Neural progenitor cell (in vitro differentiated cells): ENCODE measurements around the genes WASHC2C, MSMB, FAM25C and ARHGAP22.

DNA sequence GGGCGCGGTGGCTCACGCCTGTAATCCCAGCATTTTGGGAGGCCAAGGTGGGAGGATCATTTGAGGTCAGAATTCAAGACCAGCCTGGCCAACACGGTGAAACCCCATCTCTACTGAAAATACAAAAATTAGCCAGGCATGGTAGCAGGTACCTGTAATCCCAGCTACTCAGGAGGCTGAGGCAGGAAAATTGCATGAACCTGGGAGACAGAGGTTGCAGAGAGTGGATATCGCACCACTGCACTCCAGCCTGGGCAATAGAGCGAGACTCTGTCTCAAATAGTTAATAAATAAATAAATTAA, 72.5 kb downstream of the ALOX5 start:
- RAMPAGE, long total RNA = no peak

GRCh38 chr10:45726639-45728022, at the start of gene WASHC2C:
WASHC2C (plus strand) TSS chr10:45727266.
- RAMPAGE, long total RNA = no peak

DNA sequence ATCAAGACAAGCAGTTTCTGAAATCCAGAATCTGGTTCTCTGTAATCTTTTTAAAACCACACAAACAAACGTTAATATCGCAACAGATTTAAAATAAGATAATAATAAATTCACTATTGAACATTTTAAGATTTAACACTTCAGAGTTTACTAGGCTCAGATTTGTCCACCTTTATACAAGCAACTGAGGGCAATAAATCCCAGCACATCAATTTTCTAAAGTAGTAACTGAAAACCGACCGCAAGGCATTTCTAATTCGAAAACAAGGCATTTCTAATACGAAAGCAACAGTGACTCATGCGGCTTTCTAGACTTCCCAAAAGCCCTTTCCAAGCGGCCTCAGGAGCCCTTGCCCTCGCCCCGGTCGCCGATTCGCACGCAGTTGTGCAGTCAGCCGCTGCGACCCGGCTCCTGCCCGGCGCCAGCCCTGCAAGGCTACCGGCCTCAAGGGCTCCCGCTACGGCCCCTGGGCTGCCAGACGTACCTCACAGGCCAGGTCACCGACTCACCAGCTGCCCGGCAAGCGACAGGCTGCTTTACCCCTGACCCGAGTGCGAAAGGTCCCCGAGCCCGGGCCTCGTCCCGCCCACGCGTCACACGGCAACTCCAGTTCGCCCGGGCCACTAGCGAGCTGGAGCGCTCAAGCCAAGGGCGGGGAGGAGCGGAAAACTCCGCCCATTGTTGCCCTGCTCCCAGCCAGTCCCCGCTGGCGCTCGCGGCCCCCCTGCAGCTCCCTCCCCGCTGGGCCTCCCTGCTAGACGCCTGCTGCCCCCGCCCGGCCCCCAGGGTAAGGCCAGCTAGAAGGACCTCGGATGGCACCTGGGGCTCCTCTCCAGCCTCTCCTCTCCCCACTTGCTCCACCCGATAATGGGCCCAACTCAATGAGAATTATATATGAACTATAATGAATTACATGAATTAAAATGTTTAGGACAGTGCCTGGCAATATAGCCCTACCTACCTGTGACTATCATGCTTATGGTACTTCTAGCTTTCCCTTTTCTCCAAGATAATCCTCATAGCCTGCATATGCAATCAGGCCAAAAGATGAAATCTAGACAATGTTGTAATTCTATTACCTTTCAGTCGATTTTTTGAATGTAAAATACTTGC, 7.2 kb downstream of the NCOA4 start:
- RAMPAGE, long total RNA = no peak

- RAMPAGE, long total RNA = no peak
Observed at GRCh38 chr10:46045998-46046744, at the start of gene MSMB. MSMB (minus strand) TSS chr10:46046269.

GRCh38 chr10:46555781-46556068, 733 bp downstream of the GPRIN2 start:
- RAMPAGE, long total RNA = no peak

DNA sequence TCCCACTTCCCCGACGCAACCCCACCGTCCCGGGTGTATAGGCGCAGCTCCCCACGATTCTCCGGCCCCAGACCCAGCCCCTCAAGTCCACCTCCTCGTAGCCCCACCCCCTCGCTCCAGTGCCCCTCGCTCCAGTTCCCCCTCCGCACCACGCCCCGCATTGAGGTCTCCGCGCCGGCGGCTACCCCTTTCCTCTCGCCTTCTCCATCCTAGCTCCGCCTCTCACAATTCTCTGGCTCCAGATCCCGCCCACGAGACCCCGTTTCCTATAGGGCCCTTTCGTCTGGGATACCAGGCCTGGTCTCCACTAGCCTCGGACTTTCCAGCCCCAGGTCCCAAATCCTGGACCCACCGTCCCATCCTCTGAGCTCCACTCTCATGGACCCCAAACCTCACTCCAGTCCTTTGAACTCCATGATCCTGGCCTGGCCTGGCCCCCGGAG, 471 bp upstream of the GPRIN2 start:
- RAMPAGE, long total RNA = no peak

DNA sequence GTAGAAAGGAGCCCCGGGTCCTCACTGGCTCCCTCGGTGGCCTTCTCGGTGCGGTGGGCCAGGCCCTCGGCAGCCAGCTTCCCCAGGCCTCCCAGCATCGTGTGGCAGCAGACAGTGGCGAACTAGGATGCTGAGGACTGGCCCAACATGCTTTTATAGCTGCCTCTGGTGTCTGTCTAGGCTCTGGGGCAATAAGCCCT, at the start of gene FAM25C:
FAM25C (minus strand) TSS at position 124 of the 200 bp plus-strand sequence.
- RAMPAGE, long total RNA = no peak

DNA sequence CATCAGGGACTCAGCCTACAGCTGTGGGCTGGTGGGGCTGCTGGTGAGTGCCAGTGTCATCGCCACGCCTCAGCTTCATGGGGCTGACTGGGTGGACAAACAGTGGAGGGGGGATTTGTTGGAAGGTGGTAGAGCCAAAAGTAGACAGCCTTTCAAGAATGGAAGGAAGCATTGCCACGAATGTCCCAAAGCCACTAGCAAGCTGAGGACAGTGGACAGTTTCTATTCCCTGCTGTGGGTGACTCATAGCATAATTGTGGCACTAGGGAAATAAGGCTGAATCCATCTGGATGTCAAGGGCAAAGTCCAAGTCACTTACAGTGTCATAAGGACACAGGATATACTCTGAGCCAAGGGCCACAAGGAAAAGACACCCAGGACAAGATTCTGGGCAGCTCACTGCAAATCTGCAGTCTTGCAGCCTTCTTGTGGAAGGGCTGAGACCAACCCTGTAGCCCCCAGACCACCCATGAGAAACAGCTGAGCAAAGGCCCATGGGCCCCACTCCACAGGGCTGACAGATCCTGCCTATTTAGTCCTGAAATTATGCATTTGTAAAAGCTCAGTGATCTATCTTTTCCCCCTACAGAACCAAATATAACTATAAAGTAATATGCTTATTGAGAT, 79.6 kb downstream of the FRMPD2 start:
- RAMPAGE, long total RNA = no peak

DNA sequence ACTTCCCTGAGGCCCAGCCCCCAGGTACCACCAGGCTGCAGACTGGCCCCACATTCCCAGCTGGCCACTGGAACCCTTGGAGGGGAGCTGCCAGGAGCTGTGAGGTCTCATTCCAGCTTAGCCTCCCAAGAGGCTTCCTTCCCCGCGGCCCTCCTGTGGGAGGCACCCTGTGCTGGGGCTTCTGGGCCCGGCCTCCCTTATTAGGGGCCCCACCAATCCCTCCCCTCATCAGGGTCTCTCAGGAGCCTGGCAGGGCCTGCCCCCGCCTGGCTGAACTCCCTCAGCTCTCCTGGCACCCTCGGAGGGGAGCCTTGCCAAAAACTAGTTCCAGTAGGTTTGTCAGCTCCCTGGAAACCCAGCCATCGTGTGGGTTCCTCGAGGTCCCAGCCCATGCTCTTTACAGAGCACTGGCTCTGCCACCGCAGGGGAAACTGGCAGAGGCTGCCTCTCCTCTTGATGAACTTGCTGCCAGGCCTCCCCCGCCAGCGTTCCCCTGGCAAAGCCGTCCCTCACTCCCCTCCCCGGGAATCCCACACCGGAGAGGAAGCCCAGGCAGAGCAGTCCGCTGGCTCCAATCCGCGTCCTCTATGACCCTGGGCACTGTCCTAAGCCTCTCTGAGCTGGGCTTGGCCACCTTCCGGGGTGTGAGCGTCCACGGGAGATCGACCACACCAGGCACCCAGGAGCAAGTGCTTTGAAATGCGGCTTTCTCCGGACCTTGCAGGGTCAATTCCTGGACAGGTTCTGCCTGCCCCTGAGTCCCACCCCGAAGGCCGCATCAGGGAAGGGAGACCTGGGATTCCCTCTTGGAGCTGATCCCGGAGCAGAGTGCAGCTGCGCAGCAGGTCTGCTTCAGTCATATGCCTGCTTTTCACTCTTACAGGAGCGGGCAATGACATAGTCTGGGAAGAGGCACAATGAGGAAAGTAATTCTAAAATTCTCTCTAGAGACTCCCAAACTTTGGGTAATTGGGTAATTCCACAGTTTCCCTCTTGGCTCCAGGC, 139.7 kb downstream of the ARHGAP22 start:
- RAMPAGE, long total RNA = no peak

GRCh38 chr10:48476304-48476967, 128.4 kb downstream of the ARHGAP22 start:
- RAMPAGE, long total RNA = no peak

- RAMPAGE, long total RNA = no peak
Observed at GRCh38 chr10:48604512-48605685, at the start of gene ARHGAP22. ARHGAP22 (minus strand) TSS chr10:48605073.

GRCh38 chr10:49001200-49001726, 61.6 kb upstream of the LRRC18 start:
- RAMPAGE, long total RNA = no peak

GRCh38 chr10:49254107-49254647, 44.8 kb upstream of the C10orf71 start:
- RAMPAGE, long total RNA = no peak

DNA sequence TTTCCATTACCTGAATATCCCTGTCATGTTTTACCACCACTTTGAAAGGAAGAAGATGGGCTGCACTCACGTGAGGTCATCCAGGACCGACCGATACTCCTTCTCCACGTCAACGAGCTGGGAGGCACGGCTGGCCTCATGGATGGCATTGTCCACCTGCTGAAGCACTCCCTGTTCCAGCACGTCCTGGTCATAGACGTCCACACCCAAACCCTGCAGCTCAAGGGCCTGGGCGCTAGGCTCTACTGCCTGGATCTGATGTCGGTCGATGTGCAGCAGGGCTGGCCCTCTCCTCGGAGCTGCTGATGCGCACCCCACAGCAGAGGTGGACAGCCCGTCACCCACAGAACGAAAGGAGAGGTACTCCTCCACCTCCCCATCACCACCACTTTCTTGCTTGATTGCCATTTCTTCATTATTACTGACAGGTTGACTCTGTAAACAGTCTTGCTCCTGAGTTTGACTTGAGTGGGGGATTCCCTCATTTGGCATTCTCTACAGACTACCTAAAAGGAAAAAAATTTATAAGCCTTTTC, 6.4 kb downstream of the ERCC6 start:
- RAMPAGE, long total RNA = no peak

DNA sequence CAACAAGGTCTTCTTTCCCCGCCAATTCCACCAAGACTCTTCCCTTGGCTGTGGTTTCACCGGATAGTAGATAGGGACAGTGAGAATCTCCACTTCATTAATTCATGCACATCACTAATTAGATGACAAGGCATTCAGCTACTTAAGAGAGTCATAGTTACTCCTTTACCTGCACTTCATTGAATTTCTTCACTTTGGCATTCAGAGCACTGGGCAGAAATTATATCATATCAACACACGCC, 23.6 kb downstream of the C10orf53 start:
- RAMPAGE, long total RNA = no peak

- RAMPAGE, long total RNA = no peak
Observed at GRCh38 chr10:49760420-49761369, 1.4 kb downstream of the OGDHL start.

- RAMPAGE, long total RNA = no peak
Observed at GRCh38 chr10:50303570-50304336, 52.4 kb upstream of the ASAH2 start.

GRCh38 chr10:50321878-50322460, 70.7 kb upstream of the ASAH2 start:
- RAMPAGE, long total RNA = no peak

- RAMPAGE, long total RNA = no peak
Observed at GRCh38 chr10:50332779-50333039, 81.4 kb upstream of the ASAH2 start.

DNA sequence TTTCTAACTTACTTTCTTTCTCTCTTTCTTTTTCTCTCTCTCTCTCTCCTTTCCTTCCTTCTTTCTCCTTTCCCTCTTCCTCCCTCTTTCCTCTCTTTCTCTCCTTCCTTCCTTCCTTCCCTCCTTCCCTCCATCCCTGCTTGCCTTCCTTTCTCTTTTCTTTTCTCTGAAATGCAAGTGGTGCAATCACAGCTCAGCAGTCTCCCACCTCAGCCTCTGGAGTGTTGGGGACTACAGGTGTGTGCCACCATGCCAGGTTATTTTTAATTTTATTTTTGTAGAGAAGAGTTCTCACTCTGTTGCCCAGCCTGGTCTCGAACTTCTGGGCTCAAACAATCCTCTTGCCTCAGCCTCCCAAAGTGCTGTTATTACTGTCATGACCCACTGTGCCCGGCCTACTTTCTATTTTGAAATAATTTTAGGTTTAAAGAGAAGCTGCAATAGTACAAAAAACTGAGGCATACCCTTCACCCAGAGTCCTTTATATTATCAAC, 133.1 kb upstream of the ASAH2 start:
- RAMPAGE, long total RNA = no peak